Measurements from ENCODE around the genes NKAIN1 and ZCCHC17.

DNA sequence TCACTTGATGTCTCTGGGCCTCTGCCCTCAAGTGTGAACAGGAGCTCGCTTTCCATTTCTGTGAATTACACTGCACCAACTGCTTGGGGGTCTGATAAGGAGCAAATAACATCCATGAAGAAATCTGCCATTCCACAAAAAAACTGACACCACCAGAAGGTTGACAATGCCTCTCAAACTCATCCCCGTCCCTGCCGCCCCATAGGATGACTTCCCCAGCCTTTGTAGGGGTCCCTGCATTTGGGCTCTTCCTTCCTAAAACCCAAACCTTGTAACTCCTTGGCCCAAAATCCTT, 7.5 kb upstream of the MATN1 start:
- PRO-cap, result no peak
- RAMPAGE, long total RNA, 4 experiments, result no peak in any of the 4 experiments

GRCh38 chr1:30744051-30744564, 13.5 kb downstream of the LAPTM5 start:
- PRO-cap, result no peak
- RAMPAGE, long total RNA, 4 experiments, result no peak in any of the 4 experiments

- PRO-cap, result no peak
- RAMPAGE, long total RNA, 4 experiments, result no peak in any of the 4 experiments
These were observed 5.4 kb downstream of the LAPTM5 start for GRCh38 chr1:30752083-30752735.

- PRO-cap, result no peak
- RAMPAGE, long total RNA, 4 experiments, result no peak in any of the 4 experiments
These were observed 5.0 kb upstream of the LAPTM5 start for GRCh38 chr1:30762382-30763065.

DNA sequence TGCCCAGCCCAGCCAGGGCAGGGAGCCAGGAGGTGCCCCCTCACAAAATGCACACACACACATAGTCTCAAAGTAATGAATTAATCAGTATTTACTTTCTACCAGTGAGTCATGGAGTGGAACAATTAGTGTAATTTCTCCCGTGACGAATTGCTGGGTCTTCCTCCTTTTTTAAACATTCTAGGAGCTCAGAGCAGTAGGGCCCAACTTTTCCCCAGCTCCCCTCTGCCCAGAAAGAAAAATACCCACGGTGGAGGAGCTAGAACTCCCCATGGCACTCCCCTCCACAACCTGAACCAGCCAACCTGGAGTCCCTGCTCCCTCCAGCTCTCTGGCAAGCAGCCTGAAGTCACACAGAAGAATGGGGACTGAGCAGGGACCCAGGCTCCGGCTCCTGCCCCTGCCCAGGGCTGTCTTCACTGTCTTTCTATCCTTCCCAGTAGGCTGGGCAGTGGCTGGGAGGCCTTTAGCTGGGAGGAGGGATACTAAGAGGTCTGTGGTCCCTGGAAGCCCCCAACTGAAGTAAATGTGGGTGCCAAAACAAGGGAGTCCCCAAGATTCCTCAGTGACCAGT, 29.2 kb downstream of the SDC3 start:
- PRO-cap, result unidirectional peak, plus-strand start at position 174 of the sequence
- RAMPAGE, long total RNA, 4 experiments, result no peak in any of the 4 experiments

GRCh38 chr1:31001278-31001980, 64.1 kb downstream of the PUM1 start:
- PRO-cap, result no peak
- RAMPAGE, long total RNA, 4 experiments, result no peak in any of the 4 experiments

GRCh38 chr1:31086570-31086988, 21.1 kb upstream of the PUM1 start:
- PRO-cap, result no peak
- RAMPAGE, long total RNA, 4 experiments, result no peak in any of the 4 experiments

DNA sequence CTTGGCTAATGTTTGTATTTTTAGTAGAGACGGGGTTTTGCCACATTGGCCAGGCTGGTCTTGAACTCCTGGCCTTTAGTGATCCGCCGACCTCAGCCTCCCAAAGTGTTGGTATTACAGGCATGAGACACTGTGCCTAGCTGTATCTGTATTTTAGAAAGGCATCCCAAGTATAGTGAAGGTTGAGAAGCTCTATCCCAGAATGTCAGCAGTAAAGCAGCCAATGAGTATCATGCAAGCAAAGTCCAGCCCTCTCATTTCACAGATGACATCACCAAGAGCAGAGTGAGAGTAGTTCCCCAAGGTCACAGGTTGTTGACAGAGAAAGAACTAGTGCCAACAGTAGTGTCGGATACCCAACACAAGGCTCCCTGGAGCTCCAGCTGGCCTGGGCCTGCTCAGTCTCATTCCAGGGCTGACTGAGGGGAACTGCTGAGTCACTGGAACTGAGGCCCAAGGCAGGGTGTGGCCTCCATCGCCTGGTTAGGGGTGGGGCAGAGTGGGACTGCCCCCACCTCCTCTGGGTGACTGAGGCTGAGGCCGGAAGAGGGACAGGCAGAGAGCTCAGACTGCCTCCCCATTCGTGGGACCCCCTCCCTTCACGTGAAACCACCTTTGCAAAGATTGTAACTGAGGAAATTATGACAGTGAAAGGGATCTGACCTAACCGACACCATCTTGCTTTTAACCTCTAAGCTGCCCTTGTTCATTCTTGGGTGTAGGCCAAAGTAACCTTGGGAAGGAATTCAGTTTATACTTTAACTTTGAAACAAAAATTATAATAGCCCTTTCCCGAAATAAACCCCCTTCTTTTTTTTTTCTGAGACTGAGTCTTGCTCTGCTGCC, 68.9 kb downstream of the NKAIN1 start:
- PRO-cap, result bidirectional peak, plus-strand start at position 527 of the sequence, minus-strand start at position 421 of the sequence
- RAMPAGE, long total RNA, 4 experiments, result no peak in any of the 4 experiments

- PRO-cap, result no peak
- RAMPAGE, long total RNA, 4 experiments, result no peak in any of the 4 experiments
These were observed at the start of gene NKAIN1 for GRCh38 chr1:31239637-31240488. TSS of gene NKAIN1 (minus strand) at chr1:31239887.

GRCh38 chr1:31296882-31297526, at the start of gene ZCCHC17:
TSS of gene ZCCHC17 (plus strand) at chr1:31297032.
- PRO-cap, result bidirectional peak, plus-strand start at chr1:31297032, minus-strand start at chr1:31296741
- RAMPAGE, long total RNA, 4 experiments, result start-site peak on the plus strand in 4 of 4 experiments, at chr1:31296976-31297062 at its widest, 64 to 802 reads per replicate

DNA sequence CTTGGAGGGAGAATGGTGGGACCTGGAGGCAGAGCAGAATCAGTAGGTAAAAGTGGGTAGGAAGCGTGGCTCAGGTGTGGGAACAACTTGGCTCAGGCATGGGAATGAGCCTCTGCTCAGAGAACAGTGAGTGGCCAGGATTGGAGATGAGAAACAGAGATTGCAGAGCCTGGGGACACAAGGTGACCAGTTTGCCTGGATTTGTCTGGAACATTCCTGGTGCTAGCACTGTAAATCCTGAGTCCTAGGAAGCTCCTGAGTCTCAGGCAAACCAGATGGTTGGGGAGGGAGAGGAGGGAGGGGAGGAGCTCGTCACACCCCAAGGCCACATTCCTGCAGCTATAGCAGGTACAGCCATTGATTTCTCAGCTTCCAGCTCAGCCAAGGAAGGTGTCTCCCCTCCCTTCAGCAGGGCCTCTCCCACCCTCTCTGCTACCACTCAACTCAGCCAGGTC, 65.2 kb upstream of the TINAGL1 start:
- PRO-cap, result no peak
- RAMPAGE, long total RNA, 4 experiments, result no peak in any of the 4 experiments

GRCh38 chr1:31548445-31548891, 27.8 kb upstream of the TINAGL1 start:
- PRO-cap, result no peak
- RAMPAGE, long total RNA, 4 experiments, result no peak in any of the 4 experiments

GRCh38 chr1:31632660-31633086, 12.0 kb downstream of the PEF1 start:
- PRO-cap, result no peak
- RAMPAGE, long total RNA, 4 experiments, result no peak in any of the 4 experiments

- PRO-cap, result no peak
- RAMPAGE, long total RNA, 4 experiments, result no peak in any of the 4 experiments
These were observed 7.8 kb downstream of the COL16A1 start for GRCh38 chr1:31695780-31696662.

- PRO-cap, result unidirectional peak, plus-strand start at chr1:31701379
- RAMPAGE, long total RNA, 4 experiments, result no peak in any of the 4 experiments
These were observed 2.5 kb downstream of the COL16A1 start for GRCh38 chr1:31700936-31702056.

DNA sequence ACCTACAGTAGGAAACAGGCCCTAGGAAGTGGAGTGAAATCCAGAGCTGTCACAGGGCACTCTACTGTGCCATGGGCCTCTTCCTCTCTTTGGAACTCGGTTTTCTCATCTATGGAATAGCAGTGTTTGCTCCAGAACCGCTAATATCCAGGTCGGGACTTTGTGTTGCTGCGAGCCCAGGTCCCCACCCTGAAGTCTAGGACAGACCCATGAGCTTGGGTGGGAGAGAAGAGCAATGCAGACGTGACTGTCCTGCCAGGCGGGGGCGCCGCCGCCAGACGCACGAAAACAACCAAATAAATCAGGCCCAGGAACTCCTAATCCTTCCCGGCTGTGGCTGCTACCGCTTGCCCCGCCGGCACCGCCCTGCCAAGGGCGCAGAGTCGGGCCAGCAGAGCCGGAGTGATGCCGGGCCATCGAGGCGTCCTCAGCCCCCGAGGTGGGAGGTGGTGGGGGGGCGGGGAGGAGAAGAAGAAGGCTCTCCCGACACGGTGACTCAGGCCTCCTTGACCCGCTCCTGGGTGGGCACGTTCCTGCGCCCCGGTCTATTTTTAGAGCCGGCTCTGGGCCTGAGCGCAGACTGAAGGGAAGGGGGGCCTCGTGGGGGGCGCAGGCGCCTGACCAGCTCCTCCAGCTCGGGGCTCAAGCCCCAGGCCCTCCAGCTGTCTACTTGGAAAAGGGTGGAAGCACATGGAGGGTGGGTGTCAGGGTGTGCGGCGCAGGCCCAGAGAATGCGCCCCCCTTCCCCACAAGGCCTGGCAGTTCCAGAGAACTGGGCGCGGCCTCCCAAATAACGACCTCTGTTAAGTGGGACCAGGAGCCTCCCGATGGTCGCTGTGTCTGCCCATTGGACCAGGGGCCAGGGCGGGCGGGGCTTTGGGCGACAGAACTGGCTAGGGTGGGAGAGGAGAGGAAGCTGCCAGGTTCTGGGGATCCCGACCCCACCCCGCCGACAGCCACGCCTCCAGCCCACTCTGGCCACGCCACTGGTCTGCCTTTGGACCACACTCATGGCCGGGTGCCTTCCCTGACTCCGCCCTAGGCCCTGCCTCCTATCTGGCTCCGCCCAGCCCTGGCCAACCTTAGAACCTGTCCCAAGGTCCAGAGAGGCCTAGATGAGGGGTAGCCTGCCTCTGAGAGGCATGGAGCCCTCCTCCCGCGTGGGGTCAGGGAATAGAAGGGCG, 10.8 kb upstream of the COL16A1 start:
- PRO-cap, result bidirectional peak, plus-strand start at position 320 of the sequence, minus-strand start at position 289 of the sequence; unidirectional peak, minus-strand start at position 446 of the sequence; bidirectional peak, plus-strand start at position 1,114 of the sequence, minus-strand start at position 993 of the sequence
- RAMPAGE, long total RNA, 4 experiments, result no peak in any of the 4 experiments

- PRO-cap, result bidirectional peak, plus-strand start at chr1:31788310, minus-strand start at chr1:31788139; bidirectional peak, plus-strand start at chr1:31788729, minus-strand start at chr1:31788585
- RAMPAGE, long total RNA, 4 experiments, result no peak in any of the 4 experiments
These were observed 24.1 kb upstream of the ADGRB2 start for GRCh38 chr1:31787966-31788894.

DNA sequence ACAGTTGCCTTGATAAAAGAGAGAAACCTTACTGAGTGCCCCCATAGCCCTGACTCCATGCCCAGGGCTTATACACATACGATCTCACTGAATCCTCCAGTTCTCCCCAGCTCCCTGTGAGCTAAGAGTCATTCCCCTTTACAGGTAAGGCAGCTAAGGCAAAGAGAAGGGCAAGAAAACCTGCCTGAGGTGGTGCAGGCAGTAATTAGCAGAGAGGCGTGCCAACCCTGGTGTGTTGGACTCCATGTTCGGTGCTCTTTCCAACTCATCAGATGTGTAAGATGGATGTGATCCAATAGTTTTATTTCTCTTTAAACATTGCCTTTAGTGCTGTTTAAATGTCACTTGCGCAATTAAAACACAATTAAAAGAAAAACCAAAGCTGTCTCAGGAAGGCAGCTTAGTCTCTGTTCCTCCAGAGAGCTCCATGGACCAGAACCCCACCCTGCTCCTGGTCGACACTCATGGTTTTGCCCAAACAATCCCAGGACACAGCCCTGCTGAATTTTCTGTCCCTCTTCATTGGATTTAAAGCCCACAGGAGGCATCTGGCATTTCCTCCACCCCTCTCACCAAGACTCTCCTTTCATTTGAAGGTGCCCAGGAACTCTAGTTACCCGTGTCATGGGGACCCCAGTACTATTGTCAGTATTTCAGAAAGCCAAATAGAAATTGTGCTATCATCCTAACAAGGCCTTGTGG, 22.0 kb upstream of the SPOCD1 start:
- PRO-cap, result no peak
- RAMPAGE, long total RNA, 4 experiments, result no peak in any of the 4 experiments

DNA sequence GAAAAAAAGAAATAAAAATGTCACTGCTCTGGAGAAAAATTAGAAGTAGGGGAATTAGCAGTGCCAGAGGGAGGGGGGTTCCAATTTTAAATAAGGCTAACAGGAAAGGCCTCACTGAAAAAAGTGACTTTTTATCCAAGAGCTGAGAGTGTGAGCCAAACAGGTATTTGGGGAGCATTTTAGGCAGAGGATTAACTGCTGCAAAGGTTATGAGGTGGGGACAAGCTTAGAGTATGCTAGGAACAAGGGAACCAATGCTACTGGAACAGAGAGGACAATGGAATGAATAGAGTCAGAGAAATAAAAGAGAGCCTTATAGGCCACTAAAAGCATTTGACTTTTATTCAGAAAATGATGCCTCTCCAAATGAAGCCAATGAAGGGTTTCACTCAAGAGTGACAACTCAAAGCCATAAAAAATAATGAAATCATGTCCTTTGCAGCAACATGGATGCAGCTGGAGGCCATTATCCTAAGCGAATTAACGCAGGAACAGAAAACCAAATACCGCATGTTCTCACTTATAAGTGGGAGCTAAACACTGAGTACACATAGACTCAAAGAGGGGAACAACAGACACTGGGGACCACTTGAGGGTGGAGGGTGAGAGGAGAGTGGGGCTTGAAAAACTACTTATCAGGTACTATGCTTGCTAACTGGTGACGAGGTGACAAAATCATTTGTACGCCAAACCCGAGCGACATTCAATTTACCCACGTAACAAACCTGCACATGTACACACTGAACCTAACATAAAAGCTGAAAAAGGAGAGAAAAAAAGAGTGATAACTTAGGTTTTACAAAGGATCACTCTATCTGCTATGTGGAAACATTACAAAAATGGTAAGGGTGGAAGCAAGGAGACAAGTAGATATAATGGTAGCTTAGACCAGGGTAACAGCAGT, 11.2 kb downstream of the PTP4A2 start:
- PRO-cap, result no peak
- RAMPAGE, long total RNA, 4 experiments, result no peak in any of the 4 experiments

DNA sequence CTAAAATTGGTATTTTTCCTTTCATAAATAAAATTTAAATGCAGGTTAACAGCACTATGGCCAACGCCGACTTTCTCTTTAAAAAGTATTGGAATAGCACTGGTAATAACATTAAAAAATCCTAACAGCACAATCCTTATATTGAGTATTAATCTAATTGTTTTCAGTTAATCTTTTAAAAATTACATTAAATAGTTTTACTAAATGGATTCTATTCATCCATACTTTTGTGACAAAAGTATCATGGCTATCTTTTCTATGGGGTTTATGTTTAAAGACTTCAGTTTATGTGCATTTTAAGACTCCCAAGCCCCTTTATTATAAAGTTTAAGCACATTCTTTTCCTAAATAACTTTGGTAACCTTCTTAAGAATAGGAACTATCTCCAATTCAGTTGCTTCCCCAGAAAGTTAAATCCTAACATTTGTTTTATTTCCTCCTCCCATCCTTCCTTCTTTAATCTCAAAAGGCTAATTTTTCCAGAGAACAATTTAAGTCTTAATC, 8.9 kb downstream of the PTP4A2 start:
- PRO-cap, result no peak
- RAMPAGE, long total RNA, 4 experiments, result no peak in any of the 4 experiments

Measured in esophagus squamous epithelium (tissue), 4 donors.